LHCN-M2 (cell line): ENCODE measurements around a stretch of chr11.

GRCh38 chr11:121575072-121575875, 123.2 kb downstream of the SORL1 start:
- RAMPAGE, long total RNA: no peak

DNA sequence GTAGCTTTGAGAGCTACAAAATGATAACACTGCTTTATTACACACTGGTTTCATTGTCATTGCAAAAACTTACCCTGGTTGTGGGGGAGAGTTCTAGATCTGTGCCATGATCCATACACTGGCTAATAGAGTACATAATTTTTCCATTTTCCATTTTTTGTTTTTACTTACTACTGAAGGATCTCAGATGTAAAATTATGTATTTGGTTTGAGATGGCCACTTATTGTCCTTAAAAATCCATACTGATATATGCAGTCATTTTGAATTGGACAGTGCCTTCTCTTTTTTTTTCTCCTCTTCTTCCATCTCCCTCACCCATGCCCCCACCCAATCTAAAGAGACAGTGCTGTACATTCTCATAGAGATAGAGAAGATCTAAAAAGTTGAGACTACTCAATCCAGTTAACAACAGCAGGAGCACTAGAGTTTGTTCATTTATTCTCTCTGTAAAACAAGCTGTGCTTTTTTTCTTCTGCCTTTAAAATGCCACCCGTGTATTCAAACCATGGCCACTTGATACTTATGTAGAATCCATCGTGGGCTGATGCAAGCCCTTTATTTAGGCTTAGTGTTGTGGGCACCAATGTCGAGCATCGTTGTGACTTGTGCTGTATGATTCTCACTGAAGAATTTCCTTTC, 178.3 kb downstream of the SORL1 start:
- RAMPAGE, long total RNA: no peak

- RAMPAGE, long total RNA: no peak
Measured at GRCh38 chr11:121695974-121696898, 244.1 kb downstream of the SORL1 start.

GRCh38 chr11:122096636-122096981, 19.4 kb downstream of the BLID start:
- RAMPAGE, long total RNA: no peak

- RAMPAGE, long total RNA: no peak
Measured at GRCh38 chr11:122099050-122100072, 16.7 kb downstream of the BLID start.

- RAMPAGE, long total RNA: no peak
Measured at GRCh38 chr11:122156136-122156673, 40.2 kb upstream of the BLID start.

DNA sequence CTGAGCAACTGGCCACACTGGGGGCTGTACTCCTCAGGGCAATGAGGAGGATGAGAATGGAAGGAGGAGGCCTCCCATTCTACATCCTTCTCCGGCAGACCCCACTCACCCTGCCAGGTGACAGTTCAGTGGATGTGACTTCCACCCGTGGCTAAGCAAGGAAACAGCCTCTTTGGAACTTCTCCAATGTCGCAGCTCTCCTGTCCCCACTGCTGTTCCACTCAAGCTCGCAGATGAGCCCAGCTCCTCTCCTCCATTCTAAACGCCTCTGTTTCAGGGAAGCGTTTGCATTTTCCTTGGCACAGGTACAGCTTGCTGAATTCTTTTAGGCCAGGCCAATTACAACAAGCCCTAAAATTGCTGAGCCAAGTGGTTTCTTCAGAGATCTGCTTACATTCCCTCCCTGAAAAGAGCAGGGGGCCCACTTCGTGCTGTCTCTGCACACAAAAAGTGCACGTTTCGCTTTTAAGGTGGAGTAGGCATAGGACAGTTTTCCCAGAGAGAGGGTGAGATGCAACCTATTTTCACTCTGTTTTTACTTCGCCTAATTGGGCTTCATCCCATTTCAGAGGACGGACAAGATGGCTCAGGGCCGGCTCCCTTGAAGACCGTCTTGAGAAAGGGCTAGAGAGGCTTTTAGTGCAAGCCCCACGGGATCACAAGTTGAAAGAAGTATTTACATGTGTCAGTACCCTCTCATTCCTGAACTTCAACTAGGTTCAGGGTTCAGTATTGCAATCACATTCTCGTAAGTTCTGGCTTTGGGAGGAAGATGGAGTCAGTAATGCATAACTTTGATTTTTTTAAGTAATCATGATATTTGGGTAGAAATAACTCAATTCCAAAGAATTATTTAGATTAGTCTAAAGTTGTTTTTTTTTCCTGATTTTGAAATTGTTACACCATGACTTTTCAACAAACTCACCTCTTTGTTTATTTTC, 91.6 kb upstream of the BLID start:
- RAMPAGE, long total RNA: no peak

DNA sequence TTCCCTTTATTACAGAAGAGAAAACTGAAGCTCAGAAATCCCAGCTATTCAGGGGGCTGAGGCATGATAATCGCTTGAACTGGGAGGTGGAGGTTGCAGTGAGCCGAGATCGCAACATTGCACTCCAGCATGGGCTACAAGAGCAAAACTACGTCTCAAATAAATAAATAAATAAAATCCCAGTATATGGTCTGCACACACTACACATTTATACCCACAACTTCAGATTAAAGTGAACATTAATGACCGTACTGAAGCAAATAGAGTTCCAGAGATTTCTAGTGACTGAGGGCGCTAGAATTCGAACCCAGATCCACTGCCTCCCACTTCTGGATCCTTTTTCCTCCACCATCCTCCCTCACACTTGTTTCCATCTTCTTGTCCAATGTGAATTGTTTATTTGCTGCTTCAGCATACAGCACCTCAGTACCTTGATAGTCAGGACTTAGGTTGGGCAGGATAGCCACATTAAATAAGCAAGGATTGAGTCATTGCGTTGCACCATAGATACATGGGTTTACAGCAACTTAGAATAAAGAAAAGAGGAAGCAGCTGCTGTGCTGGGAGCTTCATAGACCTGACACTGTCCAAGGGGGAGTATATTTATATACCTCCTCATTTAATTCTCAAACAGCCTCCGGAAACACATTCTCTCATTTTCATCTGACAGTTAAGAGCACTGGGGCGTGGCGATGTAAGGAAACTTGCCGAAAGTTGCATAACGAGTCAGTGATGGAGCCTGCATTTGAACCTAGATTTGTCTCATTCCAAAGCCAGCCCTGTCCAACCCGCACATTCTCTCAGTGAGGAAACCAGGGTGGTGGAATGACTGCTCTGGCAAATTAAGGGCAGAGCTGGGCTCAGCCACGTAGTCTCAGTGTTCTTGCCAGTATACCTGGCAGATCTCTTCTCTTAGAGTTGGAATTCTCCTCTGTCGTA, 42.0 kb downstream of the UBASH3B start:
- RAMPAGE, long total RNA: no peak

- RAMPAGE, long total RNA: no peak
Measured at GRCh38 chr11:123060492-123061114, 1.3 kb downstream of the HSPA8 start.

DNA sequence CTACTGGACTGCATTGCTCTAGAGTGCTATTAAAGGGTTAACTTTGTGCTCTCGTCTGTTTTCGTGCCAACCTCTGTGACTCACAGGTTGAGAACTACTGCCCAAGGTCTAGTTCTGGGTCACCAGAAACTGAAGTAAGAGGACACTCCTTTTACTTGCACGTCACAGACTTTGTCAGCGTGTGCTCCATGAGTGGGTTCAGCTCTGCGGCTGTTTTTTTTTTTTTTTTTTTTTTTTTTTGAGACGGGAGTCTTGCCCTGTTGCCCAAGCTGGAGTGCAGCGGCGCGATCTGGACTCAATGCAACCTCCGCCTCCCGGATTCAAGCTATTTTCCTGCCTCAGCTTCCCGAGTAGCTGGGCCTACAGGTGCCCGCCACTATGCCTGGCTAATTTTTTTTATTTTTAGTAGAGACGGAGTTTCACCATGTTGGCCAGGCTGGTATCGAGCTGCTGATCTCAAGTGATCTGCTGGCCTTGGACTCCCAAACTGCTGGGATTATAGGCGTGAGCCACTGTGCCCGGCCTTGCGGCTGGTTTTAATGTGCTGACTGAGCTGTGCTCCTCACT, 49.7 kb downstream of the CLMP start:
- RAMPAGE, long total RNA: no peak

DNA sequence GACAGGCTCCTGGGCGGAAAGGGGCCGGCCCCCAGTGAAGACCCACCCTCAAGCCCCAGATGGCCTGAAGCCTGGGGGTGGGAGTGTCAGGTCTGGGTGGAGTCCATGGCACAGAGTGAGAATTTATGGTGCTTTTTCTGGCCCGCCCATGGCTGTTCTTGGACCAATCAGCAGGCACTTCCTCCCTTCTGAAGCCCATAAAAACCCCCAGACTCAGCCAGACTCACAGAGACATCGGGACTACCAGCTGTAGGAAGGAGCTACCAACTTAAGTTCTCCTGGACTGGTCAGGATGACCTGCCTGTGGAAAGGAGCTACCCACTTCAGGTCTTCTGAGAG, 104.0 kb upstream of the CLMP start:
- RAMPAGE, long total RNA: no peak

- RAMPAGE, long total RNA: no peak
Measured at GRCh38 chr11:123468860-123469658, 39.0 kb downstream of the GRAMD1B start.

GRCh38 chr11:123487073-123487741, 57.1 kb downstream of the GRAMD1B start:
- RAMPAGE, long total RNA: no peak

DNA sequence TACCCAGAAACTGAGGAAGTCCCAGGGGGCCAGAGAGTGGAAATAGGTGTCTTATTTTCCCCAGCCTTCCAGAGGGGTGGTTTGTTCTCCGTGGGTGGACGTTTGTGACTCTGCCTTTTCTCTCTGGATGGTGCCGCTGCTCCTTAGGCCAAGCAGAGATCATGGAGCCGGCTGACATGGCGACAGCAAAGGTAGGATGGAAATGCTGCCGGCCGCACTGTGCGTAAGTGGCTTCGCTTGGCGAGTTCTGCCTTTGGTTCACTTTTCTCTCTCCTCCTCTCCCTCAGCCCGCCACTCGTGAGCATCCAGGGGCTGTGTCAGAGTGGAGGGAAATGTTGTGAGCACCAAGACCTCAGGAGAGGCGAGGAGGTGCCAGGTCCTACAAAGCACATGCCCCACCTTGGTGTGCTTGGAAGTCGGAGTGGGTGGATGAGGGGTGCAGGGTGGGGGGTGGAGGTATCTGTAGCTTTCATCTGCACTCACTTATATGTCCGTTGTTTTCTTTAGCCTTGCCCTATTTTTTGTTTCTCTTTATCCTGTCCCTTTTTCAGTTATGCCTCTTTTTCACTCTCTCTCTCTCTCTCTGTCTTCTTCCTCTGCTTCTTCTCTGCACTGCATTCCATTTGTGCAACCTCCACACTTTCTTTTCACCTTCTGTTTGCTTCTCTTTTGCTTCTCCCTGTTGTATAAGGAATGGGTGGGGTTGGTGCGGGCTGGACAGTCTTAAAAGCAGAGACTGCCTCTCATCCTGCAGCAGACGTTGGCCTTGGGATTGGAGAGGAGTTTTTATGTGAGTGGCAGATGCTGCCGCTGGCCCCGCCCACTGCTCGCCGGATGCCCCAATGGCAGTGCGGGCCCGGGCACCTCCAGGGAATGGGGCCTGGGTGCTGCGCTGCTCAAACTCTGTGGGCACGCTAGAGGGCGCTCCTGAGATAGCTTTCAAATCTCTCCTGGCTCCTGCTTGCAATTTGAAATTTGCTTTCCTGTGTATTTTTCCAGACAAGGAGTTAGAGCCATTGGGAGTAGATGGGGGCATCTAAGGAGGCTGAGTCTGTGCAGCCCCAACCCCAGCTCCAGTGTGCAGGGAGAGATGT, 80.8 kb downstream of the GRAMD1B start:
- RAMPAGE, long total RNA: no peak

DNA sequence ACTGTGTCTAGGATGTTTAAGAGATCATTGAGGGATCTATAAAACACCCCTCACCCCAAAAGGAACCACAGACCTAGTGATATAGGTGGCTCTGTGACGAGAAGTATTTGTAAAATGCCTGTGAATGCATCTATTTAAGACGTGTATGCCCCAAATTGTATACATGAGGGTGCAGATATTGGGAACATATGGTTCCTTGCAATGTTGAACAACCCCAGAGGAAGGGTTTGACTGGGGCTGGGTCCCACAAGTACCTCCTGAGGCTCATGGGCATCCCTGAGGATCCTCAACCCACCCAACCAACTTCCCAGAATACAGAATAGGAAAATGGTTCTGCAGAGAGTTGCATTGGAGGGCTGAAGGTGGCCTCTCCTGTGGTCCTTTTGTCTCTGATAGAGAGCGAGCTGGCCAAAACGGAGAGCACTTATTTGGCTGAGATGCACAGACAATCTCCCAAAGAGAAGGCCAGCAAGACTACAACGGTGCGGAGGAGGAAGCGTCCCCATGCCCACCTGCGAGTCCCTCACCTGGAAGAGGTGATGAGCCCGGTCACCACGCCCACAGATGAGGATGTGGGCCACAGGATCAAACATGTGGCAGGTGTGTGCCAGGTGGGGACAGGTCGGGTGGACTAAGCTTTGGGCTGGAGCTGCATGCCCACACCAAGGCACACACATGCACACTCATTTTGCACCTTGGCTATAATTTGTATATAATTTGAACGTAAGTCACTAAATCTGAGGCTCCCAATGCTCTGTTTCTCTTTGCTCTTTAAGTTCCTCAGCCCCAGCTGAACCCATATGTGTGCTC, 41.2 kb downstream of the SCN3B start:
- RAMPAGE, long total RNA: no peak

- RAMPAGE, long total RNA: no peak
Measured at GRCh38 chr11:124075615-124076836, 34.9 kb upstream of the OR10G7 start.

DNA sequence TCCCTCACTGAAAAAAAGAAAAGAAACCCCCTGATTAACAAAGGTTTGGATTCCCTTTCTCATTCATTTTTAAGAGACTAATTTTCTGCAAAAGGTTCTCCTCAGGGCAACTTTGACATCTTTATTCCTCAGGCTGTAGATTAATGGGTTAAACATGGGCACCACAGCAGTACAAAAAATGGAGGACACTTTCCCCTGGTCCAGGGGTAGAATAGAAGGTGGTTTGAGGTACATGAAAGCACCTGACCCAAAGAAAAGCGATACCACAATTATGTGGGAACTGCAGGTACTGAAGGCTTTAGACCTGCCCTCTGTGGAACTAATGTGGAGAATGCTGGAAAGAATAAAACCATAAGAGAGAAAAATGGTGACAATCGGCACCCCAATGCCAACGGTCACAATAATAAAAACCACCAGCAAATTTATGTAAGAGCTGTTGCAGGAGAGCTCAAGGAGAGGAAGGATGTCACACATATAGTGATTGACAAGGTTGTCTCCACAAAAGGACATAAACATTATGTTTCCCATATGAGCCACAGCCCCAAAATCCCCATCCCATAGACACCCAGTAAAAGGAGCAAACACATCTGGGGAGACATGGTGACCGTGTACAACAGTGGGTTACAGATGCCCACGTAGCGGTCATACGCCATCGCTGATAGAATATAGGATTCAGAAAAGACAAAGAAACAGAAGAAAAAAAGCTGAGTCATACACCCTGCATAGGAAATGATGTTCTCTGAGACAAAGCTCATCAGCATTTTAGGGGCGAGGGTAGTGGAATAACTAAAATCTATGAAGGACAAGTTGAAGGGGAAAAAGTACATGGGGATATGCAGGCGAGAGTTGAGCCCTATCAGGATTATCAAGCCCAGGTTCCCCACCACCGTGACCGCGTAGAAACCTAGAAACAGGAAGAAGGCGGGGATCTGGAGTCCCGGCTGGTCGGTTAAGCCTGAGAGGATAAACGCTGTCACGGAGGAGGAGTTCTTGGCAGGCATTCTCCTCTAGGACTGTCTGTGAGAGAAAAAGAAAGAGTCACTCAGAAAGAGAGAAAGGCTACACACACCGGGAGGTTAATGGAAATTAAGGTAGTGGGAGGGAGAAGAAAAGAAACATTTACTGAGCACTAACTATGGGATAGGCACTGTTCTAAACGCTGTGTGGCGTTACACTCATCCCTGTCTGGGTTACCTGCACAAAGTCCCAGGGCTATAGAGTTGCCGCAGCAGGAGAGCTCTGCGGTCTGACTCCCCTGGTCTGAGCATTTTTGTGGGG, 35.9 kb upstream of the OR8B8 start:
- RAMPAGE, long total RNA: no peak

GRCh38 chr11:124672440-124673062, 988 bp downstream of the SIAE start:
- RAMPAGE, long total RNA: no peak

DNA sequence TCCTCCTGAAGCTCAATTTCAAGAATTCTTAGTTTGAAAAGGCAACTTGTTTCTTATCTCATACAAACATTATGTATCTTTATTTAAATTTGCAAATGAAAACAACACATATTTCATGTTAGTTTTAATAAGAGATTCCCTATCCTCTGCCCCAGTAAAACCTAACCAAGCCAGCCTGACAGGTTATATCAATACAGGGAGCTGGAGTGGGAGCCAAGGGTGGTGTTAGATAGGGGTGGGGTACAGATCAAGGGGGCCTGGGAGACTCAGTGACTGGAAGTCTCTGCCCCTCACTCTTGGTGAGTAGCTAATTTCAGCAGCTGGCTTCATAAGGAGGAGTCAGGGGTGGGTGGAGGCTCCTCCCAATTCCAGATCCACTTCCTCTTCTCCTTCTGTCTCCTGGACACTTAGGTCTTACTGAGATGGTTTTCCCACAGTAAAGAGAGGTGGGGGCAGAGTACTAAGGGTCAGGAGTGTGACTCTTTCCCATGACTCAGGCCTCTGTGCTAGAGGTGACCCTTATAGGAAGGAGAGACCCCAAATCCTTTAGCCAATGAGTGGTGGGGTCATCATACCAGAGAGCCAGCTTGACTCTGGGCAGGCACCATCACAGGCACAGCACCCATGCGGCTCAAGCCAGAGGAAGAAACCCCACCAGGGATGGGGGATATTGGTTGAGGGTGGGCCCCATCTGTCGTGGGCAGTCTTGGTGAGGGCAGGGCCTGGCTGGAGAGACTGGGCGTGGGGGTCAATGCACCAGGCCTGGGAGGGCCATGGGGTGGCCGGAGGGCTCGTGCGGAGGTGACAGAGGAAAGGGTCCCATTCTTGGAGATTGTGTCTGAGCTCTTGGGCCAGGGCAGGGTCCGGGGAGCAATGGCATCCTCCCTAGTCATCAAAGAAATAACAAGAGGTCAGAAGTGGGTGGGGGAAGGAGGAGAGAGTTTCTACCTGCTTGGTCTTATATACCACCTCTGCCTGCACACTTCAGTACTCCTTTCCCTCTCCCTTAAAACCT, 1.3 kb upstream of the VSIG2 start:
- RAMPAGE, long total RNA: no peak

DNA sequence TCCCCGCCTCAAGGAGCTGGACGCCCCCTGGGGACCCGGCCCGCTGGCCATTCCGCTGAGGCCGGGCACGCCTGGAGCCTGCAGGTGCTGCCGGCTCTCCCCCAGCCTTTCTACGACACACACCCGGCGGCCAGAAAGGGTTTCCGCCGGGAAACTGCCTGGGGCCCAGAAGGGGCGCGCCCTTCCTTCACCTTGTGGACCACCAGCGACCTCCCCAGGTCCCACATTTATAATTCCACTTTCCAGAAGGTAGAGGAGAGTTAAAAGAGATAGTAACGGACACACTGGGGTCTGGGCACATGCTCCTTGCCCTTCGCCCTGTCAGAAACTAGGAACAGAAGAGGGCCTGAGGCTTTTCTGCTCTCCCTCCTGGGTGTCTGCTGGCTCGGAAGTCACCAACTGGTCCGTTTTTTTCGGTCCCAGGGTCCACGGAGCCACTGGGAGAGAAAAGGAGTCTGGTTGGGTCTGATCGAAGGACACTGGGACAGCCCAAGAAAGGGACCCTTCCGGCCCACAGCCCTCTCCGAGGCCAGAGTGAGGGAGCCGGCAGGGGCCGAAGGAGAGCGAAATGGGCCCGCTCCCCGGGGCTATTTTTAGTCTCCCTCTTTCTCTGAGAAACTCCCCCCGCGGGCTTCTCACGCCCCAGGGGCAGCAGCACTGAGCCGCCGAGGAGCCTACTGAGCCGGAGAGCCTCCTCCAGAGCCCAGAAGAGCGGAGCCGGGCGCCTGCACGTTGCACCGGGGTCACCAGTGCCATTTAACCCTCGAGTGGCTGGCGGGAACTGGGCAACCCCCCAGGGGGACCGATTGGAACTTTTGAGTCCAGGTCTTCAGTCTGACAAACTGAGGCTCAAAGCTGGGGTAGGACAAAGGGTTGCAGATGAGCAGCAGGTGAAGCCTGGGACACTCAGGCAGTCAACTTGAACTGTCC, 2.0 kb downstream of the ESAM start:
- RAMPAGE, long total RNA: no peak